Mononuclear cell (primary cell): ENCODE results near the genes SYT11, UBQLN4 and PAQR6.

DNA sequence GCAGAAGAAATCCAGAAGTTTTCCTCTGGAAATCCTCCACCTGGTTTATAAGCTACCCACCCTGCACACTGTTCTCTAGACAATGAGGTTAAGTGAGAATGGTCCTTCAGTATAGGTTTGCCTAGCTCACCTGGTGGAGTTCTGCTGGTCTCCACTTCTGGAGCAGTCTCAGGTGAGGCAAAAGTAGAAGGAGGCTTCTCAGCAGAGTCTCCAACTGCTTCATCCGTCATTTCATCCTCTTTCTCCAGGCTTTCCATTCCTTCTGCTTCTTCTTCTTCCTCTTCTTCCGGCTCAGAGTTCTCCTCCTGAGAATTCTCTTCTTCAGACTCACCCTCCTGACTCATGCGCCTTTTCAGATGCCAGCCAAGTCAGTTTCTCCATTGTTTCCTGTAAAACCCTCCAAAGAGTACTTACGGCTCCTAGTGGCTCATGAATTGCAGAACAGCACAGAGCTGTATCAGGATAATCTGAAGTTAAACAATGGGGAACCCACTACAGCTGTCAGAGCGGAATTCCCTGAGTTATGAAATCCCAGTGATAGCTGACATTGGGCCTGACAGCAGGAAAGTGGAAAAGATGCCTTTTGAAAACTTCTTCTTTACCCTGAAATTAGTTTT is 38.4 kb downstream of the MSTO1 start:
- RRBS: no CpG with 5 or more reads among the region's 5 CpGs

- RRBS: no CpG with 5 or more reads among the region's 6 CpGs
Measured at GRCh38 chr1:155651492-155651892, 37.1 kb downstream of the YY1AP1 start.

GRCh38 chr1:155659254-155659453 is 29.4 kb downstream of the YY1AP1 start:
- RRBS: no CpG with 5 or more reads among the region's 3 CpGs

DNA sequence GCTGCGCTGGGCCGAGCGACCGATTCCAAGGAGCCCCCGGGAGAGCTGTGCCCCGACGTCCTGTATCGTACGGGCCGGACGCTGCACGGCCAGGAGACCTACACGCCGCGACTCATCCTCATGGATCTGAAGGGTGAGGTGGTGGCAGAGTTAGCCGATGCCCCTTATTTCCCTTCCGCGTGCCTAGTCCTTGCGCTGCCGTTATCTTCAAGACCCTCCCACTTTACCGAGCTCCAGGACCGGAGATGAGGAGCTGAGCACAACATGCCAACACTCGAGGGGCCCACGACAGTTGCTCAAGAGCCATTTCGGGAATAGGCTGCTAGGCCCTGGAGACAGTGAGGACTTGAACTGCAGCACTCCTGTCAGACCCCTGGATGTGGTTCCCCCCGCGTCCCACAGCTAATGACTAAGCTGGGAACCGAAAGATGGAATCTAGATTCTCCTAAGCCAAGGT is 57.1 kb downstream of the DAP3 start:
- RRBS: no CpG with 5 or more reads among the region's 28 CpGs

DNA sequence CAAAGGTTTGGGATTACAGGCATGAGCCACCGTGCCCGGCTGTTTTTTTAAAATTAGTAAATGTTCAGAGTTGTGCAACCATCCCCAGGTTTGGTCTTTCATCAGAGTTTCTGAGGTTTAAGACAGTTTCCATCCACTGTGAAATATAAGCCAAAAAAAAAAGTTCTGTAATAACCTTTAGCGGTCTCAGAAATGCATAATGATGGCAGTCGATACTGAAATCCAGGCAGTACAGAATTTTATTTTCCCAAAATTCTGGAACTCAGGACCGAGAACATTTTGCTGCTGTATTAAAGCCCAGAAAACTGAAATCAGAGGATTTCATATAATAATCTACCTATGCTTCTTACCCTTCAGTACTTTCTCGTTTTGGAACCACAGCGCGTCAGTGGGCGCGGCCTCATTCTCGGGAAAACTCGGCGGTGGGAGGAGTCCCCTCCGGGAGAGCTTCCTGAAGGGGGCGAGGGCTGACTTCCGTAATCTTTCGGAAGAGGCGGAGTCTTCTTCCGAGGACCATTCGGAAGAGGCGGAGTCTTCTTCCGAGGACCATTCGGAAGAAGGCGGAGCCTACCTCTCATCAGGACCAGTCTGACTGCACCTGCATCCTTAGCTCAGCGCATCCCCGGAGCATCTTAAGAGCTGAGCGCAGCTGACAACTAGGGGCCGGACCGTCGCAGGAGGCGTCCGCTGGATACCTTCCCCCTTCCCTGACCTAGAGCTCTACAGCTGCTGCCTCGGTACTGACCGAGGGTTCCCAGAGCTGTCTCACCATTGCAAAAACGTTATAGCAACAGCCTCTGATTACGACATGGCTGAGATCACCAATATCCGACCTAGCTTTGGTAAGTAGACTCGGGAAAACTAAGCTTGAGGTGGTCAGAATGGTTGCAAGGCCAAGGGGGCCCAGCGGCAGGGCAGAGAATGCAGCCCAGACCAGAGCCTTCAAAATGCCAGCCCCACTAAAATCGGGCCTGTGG is at the start of gene SYT11:
Gene SYT11 (plus strand): TSS at position 614 of the 977 bp plus-strand sequence.
- RRBS: no CpG with 5 or more reads among the region's 40 CpGs

- RRBS: no CpG with 5 or more reads among the region's 5 CpGs
Measured at GRCh38 chr1:155872422-155873036, 13.2 kb downstream of the SYT11 start.

- RRBS: no CpG with 5 or more reads among the region's 24 CpGs
Measured at GRCh38 chr1:155933592-155934323, 455 bp downstream of the KHDC4 start.

DNA sequence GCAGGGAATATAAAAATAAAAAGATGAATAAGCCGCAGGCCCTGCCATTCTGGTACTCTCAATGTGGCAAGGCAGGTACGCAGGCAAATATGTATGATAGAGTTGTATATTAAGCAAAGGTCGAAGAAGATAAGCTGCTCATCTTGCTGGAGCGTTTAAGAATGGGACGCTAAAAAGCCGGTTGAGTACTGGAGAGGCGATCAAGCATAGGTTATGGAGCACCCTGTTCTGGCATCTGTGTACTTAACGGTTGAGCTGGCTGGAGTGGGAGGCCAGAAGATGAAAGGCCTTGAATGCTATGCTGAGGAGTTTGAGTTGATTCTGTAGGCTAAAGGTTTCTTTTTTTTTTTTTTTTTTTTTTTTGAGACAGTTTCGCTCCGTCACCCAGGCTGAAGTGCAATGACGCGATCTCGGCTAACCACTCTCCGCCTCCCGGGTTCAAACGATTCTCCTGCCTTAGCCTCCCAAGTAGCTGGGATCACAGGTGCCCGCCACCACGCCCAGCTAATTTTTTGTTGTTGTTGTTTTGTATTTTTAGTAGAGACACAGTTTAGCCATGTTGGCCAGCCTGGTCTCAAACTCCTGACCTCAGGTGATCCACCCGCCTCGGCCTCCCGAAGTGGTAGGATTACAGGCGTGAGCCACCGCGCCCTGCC is 793 bp upstream of the KHDC4 start:
- RRBS: no CpG with 5 or more reads among the region's 24 CpGs

DNA sequence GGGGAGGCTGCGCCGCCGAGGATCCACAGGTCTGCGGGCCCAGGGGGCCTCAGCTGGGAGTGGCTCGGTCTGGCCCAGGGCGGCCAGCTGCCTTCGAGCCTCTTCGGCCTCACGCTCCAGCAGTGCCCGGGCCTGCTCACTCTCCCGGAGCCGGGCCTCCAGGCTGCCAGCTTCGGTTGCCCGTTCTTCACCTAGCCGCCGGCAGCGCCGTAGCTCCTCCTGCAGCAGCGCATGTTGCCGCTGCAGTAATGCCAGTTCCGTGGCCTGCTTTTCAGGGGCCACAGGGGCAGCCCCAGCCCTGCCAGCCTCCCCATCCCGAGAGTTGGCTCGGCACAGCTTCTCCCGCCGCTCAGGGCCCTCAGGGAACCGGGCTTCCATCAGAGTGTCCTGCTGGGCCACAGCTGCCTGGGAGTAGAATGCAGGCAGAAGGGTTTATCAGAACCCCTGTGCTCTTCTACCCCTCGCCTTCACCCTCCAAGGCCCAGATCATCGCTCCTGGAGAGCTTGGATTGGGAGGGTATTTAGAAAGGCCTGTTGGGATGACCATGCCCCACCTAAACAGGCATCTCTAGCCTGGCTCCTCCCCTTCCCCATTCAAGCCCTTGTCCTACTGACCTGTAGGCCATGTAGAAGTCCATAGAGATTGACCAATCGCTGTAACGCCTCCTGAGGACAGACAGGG is 9.6 kb downstream of the RXFP4 start:
- RRBS: 96% methylated on average over 5 of the region's 30 CpGs

DNA sequence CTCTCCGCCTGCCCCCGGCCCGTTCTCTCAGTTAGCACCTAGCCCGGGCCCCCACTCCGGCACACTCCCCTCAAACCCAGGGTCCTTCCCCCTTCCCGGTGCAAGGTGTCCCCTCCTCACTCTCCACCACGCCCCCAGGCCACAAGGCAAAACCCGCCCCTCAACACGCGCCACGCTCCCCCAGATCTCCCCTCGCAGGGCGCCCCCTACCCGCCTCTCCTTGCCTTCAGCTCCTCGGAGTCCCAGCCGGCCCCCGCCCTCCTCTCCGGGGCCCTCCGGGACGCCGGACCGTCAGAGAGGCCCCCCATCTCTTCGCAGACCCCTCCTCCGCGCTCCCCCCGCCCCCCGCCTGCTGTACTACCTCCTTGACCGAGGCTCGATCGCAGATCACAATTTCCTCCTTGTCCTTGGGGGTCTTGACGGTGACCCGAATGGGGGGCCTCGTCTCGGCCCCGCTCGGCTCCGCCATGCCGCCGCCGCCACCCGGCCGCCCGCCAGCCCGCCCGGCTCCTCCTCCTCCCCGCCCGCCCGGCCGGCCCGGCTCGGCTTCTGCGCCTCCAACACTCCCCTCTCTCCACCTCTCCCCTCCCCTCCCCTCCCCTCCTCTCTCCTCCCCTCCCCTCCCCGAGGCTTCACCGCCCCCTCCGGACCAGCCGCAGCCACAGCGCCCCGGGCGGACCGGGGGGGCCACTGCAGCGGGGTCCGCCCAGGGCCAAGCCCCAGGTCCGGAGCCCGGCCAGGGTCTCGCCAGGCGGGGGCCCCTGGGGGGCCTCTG is at the start of gene UBQLN4:
Gene UBQLN4 (minus strand): TSS at position 566 of the 775 bp plus-strand sequence.
- RRBS: 3% methylated on average over 11 of the region's 66 CpGs

- RRBS: no CpG with 5 or more reads among the region's 6 CpGs
Measured at GRCh38 chr1:156075592-156076321, 6.5 kb downstream of the MEX3A start.

- RRBS: 14% methylated on average over 4 of the region's 47 CpGs
Measured at GRCh38 chr1:156081149-156081786, 997 bp downstream of the MEX3A start.

DNA sequence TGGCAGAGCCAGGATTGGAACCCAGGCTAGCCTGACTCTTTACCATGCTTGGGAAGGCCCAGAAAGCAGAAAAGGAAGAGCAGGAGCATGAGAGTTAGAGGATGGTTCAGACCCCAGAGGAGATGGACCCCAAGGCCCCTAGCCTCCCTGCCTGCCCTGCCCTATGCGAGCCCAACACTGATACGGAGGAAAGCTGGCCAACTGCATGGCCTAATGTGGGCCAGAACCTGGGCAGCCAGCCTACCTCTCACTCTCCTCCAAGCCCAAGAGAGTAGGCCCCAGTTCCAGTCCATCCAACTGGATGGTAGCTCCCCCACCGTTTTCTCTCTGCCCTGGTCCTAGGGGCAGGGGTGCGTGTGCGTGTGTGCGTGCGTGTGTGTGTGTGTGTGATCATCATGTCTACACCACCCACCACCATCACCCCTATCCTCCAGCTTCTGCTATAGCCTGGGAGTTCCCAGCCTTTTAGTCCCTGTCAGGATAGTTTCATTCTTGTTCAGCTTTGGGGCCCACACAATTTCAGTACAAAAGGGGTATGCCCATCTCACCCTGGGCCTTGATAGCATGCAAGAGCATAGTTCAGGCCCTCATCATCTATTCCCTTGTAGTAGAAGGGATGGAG is 15.4 kb upstream of the MEX3A start:
- RRBS: no CpG with 5 or more reads among the region's 7 CpGs

DNA sequence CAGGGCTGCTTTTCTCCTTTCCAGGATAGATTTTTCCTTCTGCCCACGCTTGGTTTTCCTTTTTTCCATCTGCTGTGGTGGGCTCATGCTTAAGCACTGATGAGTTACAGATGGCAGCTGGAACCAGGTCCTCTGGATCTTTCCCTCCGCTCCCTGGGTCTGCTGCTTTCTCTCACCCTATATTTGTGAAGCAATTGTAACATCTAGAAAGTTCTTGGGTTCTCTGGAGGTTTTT is 14.9 kb downstream of the LMNA start:
- RRBS: no CpG with 5 or more reads among the region's 2 CpGs

DNA sequence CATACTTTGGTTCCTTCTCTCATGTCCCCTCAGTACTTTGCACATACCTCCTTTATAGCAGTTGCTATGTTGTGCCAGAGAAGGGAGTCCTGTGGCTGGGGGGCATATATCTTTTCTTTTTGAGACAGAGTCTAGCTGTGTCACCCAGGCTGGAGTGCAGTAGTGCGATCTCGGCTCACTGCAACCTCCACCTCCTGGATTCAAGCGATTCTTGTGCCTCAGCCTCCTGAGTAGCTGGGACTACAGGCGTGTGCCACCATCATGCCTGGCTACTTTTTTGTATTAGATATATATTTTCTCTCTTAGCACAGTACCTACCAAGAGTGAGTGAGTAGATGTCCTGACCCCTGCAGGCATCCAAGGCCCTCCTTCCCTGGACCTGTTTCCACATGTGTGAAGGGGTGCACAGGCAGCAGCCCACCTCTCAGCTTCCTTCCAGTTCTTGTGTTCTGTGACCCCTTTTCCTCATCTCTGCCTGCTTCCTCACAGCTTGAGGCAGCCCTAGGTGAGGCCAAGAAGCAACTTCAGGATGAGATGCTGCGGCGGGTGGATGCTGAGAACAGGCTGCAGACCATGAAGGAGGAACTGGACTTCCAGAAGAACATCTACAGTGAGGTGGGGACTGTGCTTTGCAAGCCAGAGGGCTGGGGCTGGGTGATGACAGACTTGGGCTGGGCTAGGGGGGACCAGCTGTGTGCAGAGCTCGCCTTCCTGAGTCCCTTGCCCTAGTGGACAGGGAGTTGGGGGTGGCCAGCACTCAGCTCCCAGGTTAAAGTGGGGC is 19.3 kb upstream of the SEMA4A start:
- RRBS: no CpG with 5 or more reads among the region's 7 CpGs

DNA sequence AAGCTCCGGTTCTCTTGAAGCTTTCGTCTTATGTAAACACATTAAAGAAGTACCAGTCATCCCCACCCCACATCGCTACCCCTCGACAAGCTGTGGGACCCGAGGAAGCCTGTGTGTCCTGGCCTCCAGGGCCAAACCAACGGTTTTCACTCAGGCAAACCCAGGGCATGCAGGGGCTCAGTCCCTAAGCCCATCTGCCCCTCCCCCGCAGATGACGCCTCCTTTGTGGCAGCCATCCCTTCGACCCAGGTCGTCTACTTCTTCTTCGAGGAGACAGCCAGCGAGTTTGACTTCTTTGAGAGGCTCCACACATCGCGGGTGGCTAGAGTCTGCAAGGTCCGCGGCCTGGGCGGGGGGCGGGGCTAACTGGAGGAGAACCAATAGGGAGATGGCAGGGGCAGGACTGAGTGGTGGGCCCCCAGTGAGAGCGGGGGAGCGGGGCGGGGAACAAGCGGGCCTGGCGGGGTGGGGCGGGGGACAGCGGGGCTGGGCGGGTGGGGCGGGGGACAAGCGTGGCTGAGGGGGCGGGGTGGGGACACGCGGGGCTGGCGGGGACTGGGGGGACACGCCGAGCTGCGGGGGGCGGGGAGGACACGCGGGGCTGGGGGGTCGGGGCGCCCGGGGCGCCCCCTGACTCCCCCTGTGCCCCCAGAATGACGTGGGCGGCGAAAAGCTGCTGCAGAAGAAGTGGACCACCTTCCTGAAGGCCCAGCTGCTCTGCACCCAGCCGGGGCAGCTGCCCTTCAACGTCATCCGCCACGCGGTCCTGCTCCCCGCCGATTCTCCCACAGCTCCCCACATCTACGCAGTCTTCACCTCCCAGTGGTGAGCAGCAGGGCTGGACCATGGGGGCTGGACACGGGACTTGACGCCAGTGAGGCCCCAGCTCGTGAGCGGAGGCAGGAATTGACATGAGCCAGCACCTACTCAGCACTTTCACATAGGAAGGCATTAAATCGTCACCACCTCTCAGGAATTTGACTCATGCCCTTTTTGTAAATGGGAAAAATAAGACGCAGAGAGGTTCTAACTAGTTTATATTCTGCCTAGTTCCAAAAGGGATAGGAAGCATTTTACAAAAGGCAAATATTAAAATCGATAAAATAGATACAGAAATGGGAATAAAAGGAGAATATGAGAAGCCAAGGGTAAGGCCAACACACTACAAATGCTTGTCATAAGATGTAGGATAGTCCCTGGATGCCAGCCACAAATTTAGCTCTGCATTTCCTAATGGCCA is 7.7 kb downstream of the SEMA4A start:
- RRBS: 4% methylated on average over 3 of the region's 60 CpGs

DNA sequence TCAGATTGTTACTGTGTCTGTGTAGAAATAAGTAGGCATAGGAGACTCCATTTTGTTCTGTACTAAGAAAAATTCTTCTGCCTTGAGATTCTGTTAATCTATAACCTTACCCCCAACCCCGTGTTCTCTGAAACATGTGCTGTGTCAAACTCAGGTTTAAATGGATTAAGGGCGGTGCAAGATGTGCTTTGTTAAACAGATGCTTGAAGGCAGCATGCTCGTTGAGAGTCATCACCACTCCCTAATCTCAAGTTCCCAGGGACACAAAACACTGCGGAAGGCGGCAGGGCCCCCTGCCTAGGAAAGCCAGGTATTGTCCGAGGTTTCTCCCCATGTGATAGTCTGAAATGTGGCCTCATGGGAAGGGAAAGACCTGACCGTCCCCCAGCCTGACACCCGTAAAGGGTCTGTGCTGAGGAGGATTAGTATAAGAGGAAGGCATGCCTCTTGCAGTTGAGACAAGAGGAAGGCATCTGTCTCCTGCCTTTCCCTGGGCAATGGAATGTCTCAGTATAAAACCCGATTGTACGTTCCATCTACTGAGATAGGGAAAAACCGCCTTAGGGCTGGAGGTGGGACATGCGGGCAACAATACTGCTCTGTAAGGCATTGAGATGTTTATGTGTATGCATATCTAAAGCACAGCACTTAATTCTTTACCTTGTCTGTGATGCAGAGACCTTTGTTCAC is 12.3 kb upstream of the SLC25A44 start:
- RRBS: no CpG with 5 or more reads among the region's 12 CpGs

GRCh38 chr1:156238791-156238990 is 3.3 kb upstream of the BGLAP start:
- RRBS: no CpG with 5 or more reads among the region's 4 CpGs

- RRBS: no CpG with 5 or more reads among the region's 16 CpGs
Measured at GRCh38 chr1:156247599-156248487, at the start of gene PAQR6. PAQR6 (minus strand) TSS chr1:156248056.

DNA sequence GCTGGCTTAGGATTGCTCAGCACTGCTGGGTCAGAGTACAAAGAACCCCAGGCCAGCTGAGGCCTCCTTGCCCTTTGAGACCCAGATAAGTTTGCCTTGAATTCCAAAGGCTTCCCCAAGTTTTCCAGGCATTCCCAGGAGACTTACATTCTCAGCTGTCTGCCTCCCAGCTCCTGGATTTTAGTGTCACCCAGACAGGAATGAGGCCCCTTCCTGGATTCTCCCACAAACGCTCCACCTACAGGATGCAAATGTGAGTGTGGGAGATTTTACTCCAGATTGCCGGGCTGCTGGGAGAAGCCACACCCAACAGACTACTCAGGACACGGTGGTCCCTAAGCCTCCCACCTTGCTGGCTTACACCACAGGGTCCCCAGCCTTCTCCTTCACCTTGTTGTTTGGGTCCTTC is 10.4 kb downstream of the RHBG start:
- RRBS: no CpG with 5 or more reads among the region's 3 CpGs